ENCODE data around the gene DBH.

- PRO-cap, result no peak
Observed at GRCh38 chr9:133476590-133477080, 2.3 kb downstream of the SLC2A6 start.

DNA sequence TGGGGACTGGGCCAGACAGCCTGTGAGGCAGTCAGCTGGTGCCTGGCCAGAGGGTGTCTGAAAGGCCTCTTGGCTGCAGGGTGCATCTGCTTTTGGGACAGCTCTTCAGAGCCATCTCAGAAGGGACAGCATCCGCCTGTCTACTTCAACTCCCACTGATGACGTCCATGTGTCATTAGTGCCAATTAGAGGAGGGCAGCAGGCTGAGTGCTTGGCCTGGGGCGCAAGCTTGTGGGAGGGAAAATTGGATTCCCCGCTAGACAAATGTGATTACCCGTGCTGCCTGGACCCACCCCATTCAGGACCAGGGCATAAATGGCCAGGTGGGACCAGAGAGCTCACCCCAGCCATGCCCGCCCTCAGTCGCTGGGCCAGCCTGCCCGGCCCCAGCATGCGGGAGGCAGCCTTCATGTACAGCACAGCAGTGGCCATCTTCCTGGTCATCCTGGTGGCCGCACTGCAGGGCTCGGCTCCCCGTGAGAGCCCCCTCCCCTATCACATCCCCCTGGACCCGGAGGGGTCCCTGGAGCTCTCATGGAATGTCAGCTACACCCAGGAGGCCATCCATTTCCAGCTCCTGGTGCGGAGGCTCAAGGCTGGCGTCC is at the start of gene DBH:
Gene DBH, plus strand, starts transcription at position 341 of the 605 bp plus-strand sequence.
- PRO-cap, result no peak

GRCh38 chr9:133711620-133712338 is 26.4 kb downstream of the SARDH start:
- PRO-cap, result no peak

DNA sequence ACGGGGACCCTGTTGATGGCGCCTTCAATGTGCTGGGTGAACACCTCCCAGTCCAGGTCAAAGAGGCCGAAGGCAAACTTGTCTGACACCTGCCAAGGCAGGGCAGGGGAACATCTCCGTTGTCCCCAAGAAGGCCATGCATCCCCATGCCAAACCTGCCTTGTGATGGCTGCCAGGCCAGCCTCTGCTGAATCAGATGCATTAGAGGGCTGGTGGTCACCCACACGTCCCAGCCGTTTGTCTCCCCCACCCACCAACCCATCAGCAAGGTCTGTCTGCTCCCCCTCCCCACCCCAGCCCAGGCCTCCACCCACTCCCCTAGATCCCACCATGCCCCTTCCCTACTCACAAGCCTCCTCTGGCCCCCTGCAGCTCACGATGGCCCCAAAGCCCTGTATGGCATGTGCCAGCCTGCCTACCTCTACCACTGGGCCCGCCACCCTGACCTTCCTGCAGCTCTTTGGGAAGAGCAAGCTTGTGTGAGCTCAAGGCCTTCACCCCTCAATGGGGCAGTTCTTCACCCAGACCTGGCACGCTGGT is 20.7 kb downstream of the SARDH start:
- PRO-cap, result no peak

DNA sequence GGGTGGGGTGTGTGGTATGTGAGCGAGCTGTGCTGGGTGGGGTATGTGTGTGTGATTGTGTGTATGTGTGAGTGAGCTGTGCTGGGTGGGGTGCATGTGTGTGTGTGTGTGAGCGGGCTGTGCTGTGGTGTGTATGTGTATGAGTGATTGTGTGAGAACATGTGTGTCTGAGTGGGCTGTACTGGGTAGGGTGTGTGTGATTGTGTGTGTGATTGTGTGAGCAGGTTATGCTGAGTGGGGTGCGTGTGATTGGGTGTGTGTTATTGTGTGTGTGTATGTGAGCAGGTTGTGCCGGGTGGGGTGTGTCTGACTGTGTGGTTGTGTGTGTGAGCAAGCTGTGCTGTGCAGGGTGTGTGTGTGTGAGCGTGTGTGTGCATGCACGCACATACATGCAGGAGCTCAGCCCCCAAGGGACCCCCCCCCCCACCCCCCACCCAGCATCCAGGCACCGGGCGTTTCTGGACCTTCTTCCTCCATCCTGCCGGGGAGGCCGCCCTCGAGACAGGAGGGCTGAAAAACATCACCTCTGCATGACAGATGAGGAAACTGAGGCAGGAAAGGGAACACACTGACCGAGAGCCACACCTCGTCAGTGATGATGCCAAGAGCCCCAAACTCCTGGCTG is 54.2 kb upstream of the SARDH start:
- PRO-cap, result no peak

GRCh38 chr9:133990748-133991416 is 1.2 kb downstream of the VAV2 start:
- PRO-cap, result no peak

GRCh38 chr9:134068615-134069317 is 940 bp upstream of the BRD3 start:
- PRO-cap, result bidirectional peak, plus-strand start at chr9:134068650, minus-strand start at chr9:134068488

DNA sequence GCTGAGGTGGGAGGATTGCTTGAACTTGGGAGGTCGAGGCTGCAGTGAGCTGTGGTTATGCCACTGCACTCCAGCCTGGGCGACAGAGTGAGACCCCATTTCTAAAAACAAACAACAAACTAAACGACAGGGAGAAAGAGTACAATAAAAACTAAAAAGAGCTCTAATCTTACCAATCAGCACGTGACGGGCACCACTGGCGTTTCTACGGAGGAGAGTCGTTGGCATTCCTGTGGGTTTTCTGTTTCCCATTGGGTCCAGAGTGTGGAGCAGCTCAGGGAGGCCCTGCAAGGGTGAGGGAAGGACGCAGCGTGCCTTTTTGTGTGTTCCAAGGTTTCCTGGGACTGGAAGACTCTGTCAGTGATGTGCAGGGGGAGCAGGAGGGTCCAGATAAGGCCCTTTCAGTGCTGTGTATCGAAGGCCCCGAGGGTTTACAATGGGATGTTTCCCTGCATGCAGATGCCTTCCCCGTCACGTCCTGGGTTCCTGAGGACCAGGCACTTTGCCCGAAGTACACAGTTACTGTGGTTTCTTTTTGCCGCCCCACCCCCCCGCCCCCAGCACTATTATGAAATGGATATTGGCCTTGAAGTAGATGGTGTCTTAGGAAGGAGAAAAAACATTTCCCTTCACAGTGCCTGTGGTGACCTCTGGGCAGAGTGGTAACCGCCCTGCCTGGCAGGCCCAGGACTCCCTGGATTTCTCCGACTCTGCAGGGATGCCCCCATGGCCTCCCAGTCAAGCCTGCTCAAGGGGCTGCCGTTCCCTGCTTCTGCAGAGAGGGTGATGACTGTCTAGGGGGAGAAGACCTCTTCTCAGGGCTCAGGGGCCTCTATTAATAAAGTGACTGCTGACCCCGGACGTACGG is 35.9 kb downstream of the WDR5 start:
- PRO-cap, result no peak

- PRO-cap, result no peak
Observed at GRCh38 chr9:134172456-134172849, 36.6 kb downstream of the WDR5 start.

DNA sequence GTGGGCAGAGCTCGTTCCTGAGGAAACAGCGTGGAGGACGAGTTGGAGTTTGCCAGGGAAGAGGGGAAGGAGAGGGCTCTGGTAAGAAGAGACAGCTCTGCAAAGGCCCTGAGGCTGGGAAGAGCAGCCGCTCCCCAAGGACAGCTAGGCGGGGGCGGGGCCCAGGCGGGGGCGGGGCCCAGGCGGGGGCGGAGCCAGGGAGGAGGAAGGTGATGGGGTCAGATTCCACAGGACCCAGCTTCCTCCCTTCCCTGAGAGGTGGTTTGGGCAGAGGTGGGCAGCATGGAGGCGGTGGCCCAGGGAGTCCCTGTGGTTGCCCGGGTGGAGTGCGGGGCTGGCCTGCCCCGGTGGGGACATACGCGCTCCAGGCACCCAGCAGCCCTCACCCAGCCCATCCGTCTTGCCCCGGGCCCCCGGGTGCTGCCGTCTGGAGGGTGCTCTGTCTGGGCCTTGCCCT is 39.3 kb downstream of the WDR5 start:
- PRO-cap, result no peak

DNA sequence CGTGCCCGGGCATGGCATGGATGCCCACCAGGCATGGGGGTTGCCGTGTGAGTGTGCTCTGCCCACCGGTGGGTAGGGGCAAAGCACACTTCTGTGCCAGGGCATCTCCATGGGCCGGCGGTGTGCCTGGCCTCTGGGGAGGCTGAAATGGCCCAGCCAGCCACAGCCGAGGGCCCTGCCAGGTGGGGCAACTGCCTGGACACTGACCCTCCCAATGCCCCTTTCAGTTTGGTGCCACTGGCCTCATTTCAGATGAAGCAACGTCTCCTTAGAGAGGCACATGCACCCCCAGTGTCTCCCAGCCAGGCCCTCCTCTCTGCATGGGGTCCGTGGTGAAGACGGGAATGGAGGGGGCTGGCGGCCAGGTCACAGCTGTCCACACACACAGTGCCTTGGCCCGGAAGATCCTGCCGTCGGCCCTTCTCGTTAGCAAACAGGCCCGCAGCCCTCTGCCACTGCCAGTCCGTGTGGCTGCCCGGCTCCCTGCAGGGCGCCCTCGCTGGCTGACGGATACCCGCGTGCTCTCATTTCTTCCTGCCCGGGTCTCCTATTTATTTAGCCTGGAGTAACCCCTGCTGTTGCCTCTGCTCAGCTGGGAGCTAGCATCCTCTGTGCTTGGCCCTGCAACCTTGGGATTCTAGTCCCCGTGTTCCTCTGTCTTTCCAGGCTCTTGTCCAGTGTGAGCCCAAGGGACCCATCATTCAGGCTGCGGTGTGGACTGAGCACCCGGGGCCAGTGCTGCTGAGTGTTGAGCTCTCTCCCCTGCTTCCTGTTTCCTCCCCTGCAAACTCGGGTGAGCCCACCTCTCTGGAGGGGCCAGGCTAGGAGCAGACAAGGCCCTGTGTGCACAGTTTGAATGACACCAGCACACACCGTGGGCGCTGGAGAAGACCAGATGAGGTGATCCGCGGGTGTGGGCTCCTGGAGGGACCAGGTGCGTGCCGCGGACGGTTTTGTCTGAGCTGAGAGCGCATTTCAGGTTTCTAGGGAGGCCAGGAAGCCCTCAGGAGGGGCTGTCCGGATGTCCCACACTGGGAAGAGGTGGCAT is 42.9 kb downstream of the WDR5 start:
- PRO-cap, result no peak

DNA sequence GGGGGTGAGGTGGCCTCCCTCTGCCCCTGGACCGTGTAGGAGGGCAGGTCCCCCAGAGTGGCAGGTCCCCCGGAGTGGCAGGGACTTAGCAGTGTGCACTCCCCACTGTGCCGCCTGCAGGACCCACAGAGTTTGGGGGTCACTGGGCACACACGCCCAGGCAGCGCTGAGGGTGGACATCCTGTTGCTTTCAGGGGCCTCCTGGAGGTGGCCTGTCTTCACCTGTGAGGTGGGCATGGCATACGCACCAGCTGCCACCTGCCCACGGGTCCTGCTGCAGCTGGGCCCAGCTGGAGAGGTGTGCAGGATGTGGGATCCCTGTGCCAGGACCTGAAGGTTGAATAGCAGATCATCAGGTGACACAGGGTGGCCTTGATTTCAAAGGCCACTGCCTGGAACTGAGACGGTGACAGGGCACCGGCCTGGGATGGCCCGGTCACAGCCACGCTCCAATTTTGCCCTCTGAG is 45.5 kb downstream of the WDR5 start:
- PRO-cap, result no peak

DNA sequence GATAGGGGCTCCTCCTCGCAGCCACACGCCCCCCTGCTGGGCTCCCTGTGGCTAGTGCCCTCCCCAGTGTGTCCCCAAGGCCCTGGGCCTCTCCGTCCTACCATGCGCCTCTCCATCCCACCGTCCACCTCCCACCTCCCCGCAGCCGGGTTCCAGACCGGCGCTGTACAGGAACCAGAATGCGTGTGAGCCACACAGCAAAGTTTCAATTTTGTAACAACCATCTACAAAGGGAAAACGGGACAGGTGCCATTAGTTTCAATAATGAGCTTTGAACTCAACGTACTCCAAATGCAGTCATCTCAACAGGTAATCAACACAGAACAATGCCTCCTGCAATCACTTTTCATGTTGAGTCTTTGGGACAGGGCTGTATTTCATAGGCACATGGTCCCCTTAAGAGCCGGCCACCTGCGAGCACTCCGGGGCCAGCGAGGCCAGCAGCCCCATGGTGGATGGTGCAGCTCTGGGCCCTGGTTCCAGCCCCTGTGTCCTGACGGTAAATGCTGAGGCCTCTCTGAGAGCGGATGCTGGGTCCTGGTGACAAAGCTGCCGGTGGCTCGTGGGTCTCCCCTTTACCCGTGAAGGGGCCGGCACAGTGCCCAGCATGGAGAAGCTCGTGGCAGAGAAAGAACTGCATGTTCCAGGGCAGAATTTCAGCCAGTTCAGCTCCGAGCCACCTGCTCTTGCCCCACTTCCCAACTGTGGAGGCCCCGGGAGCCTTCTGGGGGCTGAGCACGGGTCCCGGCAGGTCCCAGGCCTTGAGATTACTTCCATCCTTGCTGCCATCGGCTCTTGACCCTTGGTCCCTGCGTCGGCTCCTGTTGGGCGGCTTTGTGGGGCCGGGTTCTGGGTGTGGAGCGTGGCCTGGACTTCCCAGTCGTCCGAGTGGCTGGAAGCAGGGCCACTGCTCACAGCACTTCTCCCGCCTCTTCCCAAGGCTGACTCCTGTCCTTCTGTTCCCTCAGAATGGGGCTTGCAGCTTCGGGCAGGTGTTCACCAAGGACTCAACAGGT is 54.5 kb downstream of the WDR5 start:
- PRO-cap, result no peak

DNA sequence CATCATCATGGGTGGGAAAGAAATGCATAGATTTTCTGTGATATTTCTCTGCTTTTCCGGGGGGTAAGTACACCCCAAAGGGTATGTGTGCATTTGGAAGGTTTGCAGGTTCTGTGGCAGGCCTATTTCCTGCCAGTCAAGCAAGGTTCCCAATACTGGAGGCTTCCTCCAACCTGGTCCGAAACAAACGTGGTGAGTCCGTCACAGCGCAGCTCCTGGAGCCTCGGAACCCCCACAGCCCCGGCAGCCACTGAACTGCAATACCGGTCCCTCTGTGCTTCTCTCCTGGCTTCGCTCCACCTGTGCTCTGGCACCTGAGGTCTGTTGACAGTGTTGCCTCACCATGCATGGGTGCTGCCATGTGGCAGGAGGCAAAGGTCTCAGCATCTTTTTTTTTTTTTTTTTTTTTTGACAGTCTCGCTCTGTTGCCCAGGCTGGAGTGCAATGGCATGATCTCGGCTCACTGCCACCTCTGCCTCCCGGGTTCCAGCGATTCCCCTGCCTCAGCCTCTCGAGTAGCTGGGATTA is 85.4 kb downstream of the WDR5 start:
- PRO-cap, result no peak

GRCh38 chr9:134267761-134268462 is 58.3 kb upstream of the RXRA start:
- PRO-cap, result no peak

- PRO-cap, result no peak
Observed at GRCh38 chr9:134272683-134272979, 53.6 kb upstream of the RXRA start.

DNA sequence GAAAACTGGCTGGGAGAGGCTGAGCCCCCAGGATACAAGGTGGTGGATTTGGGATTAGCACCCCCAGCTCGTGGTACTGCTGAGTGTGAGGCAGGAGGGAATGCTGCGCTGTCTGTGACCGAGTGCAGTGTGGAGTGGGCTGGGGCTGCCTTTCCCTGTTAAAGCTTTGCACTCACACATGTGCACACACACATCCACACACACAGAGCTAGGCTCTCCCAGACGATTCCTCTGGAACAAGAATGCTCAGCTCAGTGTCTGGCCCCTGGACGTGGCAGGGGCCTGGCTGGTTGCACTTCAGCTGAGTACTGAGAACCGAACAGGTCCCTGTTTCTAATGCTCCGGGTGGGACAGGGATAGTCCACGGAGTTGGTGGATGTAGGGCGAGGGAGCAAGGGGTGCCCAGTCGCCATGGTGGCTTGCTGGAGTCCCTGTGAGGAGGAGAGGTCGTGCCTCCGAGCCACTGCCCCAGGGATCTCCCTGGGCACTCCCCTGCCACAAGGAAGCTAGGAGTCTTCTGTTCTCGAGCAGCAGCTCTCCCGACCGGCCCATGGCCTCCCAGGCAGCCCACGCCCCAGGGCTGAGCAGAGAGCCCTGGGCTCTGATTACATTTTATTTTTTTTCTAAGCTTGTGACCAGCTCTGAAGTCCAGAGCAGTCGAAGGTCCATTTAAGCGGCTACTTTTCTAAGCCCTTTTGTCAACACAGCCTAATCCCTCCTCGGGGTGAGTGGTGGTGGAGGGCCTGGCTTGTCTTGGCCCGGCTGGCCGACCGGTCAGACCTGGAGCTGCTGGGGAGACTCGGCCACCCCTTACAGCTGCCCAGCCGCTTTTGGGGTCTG is 1.9 kb downstream of the RXRA start:
- PRO-cap, result no peak

GRCh38 chr9:134340451-134341291 is 14.4 kb downstream of the RXRA start:
- PRO-cap, result bidirectional peak, plus-strand start at chr9:134340972, minus-strand start at chr9:134340778

DNA sequence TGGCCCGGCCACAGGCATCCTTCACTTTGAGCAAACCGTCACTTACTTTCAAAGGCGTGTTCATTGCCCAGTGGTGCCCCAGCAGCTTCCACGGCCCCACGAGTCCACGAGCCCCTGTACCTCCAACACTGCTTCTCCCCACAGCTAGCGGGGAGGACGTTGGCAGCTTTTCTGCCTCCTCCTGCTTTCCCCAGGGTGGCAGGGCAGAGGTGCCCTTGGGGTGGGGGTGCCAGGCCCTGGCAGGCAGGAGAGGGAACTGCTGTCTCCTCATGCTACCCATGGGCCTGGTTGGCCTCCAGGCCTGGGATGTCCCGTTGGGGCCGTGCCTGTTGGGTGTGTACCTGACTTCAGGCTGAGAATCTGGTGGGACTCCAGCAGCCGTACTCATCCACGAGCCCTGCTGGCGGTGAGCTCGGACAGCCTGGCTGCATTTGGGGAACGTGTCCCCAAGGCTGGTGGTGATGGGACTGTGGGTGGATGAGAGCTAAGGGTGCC is 27.3 kb downstream of the RXRA start:
- PRO-cap, result no peak

GRCh38 chr9:134356477-134357559 is 30.6 kb downstream of the RXRA start:
- PRO-cap, result no peak